Airway epithelial cell (primary cell): ENCODE measurements around a stretch of chr3.

DNA sequence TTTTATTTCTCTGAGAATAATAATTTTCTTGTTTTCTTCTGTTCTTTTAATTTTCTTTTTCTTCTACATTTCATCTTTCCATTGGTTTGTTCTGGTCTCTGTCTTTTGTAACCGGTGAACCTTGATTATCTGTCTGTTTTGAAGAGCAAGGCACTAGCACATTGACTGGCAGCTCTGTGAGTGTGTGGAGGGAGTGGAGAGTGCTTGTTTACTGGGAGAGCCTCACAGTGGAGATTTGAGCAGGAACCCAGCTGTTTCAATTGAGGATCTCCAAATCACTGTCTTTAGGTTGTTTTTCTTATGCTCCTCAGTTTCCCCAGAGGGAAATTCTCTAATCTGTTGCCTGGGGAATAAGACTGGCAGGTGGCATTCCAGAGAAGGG is 20.8 kb downstream of the PDIA5 start:
- RAMPAGE, long total RNA, result no peak

DNA sequence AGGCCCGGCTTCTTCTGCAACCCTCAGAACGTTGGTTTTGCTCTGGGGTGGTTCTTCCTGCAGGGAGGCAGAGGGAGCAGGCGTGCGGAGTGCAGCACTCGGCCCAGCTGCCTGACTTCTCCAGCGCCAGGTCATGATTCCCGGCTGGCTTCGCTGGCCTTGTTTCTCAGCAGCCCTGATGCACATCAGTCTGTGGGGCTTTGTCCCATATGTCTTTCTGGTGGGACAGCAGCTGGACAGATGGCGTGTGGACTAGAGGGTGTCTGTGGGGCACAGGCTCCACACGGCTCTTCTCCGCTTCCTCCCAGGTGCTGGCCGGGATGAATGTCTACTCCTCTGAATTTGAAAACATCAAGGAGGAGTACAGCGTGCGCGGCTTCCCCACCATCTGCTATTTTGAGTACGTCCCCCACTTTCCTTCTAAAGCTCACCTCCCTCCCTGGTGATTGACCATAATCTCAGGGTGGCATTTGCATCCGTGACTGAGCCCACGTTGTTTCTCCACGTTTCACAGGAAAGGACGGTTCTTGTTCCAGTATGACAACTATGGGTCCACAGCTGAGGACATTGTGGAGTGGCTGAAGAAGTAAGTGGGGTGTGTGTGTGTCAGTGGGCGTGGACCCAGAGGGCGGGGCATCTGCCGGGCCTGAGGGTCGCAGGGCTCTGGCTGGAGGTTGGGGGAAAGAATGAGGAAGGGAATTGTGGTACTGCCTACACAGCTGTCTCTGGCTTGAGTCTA is 57.1 kb downstream of the PDIA5 start:
- RAMPAGE, long total RNA, result no peak

DNA sequence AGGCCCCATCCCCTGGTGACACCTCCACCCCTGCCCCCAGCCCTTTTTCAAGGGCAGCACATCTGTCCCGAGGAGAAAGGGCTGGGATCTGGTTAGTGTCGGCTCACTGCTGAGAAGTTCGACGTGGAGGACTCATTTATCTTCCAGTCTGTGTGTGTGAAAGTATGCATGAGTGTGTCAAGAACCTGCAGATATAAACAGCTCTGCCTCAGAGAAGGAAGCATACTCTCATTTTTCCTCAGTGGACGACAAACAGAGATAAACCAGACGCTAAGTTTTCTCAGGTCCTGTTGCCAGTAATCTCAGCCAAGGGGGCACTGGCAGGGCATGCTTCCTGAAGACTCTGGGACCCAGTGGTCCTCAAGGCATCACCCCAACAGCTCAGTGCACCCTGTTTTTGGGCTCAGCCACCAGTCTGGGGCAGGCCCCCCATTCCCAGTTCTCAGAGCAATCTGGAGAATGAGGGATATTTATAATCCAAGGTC is 73.8 kb downstream of the ADCY5 start:
- RAMPAGE, long total RNA, result no peak

GRCh38 chr3:123383960-123384503 is 64.9 kb downstream of the ADCY5 start:
- RAMPAGE, long total RNA, result no peak

GRCh38 chr3:123446490-123447064 is 2.3 kb downstream of the ADCY5 start:
- RAMPAGE, long total RNA, result no peak

DNA sequence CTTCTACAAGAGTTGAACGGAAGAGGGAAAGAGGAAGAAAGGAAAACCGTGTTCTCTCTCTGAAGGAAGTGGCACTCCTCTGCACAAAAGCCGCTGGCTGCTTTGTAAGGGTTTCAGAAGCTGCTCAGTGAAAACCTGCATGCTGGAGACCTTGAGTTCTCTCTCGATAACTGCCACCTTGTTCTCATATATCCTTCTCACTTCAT is 61.7 kb downstream of the HACD2 start:
- RAMPAGE, long total RNA, result no peak

DNA sequence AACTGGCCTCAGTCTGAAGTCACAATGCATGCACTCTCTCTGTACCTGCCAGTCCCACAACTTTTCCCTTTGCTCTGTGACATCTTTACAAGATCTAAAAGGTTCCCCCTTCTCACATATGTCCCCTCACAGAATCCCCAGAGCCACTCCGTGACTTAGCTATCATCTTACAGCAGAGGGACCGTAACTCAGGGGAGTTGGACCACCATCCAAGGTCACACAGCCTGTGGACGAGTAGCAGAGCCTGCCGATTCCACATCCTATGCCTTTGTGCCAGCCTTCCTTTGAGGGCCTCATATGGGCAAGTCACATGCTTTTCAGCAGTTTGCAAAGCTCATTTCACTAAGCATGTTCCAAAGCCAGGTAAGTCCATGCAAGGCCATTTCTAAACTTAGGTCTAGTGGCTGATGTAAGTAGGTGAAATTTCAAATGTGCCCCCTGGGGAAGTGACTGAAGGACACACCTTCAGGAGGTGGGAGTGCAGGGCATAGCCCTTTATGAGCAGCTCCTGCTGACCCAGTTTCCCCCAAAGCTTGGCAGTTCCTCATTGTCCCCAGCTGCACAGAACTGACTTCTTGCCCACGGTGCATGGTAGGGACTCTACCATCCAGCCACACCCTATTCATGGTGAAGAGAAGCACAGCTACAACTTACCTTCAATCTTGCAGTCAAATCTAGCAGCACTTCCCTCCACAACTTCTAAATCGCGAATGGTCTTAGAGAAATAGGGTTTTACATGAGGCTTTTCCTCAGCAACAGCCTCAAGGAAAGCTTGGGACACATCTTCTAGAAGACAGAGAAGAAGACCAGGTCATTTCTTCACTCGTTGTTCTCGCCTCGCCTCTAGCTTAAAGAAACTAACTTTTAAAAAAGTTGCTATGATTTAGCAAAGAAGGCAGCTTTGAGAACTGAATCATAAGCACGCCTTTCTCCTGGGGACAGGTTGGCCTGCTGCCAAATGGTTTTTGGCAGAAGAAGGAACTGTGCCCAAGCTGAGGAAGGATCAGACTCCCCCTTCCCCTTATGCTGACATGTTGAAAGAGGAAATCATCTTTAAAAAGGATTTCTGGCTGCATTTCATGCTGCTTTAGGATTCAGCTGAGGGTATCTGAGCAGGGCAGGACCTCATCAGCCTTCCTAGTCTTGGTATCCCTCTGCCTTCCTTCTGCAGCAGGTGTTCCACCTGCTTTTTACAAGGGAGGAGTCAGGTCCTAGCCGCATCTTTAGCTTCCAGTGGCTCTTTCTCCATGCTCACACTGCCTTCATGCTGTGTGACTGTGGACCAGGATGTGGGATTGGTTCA is 33.6 kb upstream of the HACD2 start:
- RAMPAGE, long total RNA, result no peak

DNA sequence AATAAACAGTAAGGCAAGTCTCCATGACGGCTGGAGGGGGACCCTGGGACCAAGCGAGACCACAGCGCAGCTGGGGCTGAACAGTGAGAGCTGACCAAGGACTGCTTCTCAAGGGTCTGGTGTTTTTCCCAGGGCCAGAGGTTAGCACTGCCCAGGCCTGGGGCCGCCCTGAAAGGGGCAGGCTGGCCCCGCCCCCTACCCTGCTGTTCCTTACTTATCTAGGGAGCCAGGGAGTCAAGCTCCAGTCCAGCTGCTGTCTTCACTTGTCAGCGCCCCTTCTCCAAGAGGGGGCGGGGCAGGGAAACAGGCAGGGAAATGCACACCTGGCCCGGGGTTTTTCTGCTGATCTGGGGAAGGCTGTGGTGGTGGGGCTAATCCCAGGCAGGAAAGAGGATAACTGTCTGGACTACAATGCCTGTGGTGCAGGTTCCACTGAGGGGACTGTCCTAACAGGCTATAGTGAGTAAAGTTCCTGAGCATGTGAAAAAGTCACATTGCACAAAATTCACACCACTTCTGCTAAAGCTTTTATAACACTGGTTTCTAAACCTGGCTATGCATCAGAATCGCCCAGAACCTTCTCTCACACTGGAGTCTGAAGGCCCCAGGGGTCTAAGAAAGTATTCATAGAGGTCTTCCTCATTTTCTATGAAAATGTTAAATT is 51.7 kb upstream of the HACD2 start:
- RAMPAGE, long total RNA, result no peak

DNA sequence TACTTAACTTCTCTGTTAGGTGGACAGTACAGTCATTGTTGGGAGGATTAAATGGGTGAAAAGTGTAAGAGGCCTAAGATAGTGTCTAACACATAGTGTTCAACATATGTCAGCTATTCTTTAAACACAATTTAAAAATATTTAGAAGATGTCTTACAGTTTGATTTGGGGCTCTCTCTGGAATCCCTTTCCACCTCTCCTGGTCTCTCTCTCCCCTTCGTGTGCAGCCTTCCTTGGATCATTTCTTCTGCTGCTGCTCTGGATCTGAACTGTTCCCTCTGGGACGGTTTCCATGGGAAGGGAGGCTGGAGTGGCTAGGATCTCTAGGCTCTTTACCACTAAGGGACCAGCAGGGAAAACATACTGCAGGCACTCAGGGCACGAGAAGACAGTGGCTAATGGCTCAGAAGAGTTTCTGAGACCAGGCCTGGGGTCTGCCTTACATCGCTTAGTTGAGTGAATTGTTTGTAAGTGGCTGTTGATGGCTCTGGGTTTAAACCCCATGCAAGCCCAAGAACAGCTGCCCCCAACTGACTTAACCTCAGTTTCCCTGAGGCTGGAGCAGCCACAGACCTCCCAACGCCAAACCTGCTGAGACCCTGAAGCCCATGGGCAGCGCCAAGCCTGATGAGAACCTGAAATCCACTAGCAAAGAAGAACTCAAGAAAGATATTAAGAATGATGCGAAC is 112.9 kb upstream of the HACD2 start:
- RAMPAGE, long total RNA, result no peak

- RAMPAGE, long total RNA, result no peak
These were observed 117.4 kb downstream of the MYLK start for GRCh38 chr3:123766479-123767297.

GRCh38 chr3:123779028-123779334 is 105.2 kb downstream of the MYLK start:
- RAMPAGE, long total RNA, result no peak

- RAMPAGE, long total RNA, result no peak
These were observed 100.4 kb downstream of the MYLK start for GRCh38 chr3:123783792-123784152.

DNA sequence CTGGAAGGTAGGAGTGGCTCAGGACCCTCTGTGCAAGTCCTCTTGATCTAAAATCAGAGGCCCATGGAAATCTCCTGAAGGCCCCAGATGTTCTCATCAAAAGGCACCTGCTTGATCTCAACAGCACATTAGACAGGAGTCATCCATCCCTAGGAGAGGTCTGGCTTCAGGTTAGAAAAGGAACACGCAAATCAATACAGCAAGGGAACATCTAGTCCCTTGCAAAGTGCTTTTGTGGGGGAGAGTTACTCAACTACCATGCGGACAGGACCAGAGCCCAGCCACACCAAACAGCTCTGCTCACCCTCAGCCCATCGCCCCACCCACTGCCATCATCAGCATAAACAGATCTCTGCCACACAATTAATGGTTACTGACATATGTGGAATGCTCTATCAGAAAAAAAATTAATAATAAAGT is 85.6 kb downstream of the MYLK start:
- RAMPAGE, long total RNA, result no peak

- RAMPAGE, long total RNA, result no peak
These were observed 14.2 kb downstream of the CCDC14 start for GRCh38 chr3:123946693-123947456.

GRCh38 chr3:123949385-123950289 is 11.4 kb downstream of the CCDC14 start:
- RAMPAGE, long total RNA, result no peak

DNA sequence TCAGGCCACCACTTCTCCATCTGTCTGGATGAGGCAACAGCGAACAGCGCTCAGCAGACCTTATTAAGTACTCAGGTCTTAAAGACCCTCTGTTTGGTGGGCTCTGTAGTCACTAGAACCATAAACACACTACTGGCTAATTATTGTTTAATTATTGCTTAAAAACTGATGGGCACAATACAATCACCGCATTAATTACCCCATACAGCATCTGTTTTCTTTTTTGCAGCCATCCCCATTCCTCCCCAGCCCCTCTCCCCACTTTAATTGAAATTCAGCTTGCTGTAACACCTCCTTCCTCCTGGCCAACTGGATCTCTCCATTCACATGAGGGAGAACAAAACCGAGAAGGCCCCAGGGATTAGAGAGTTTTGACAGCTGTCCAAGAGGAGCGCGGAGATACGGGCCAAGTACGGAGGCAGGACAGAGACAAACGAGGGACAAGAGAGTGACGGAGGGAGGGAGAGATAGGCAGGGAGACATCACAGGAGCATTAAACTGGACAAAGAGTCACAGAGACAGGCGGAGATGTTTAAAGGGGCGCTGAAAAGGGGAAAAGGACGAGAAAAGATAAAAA is 1.1 kb upstream of the KALRN start:
- RAMPAGE, long total RNA, result no peak

DNA sequence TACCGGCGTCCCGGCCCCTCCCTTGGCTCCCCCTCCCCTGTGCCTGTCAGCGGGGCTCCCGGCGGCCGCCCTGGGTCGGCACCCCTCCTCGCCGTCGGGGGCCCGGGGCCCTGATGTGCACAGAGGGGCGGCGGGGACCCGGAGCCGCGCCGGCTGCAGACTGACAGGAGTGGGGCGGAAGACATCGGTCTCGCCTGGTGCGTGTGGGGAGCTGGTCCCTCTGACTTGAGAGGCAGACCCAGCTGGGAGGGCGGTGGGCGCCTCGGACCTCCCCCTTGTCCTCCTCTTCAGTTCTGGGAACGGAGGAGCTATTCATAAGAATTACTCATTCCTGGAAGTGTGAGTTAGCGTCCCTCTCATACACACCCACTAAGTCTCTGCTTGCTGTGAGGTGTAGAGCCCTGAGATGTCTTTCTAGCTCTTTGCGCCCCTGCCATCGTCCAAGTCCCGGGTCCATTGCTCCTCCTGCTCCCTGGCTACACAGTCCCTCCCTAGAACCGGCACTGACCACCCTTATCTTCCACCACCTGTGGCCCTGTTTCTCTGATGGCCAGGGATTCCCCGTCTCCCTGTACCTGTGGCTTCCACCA is 1.1 kb downstream of the KALRN start:
- RAMPAGE, long total RNA, result no peak

- RAMPAGE, long total RNA, result no peak
These were observed 45.7 kb downstream of the KALRN start for GRCh38 chr3:124078847-124079326.

GRCh38 chr3:124091034-124091798 is 58.0 kb downstream of the KALRN start:
- RAMPAGE, long total RNA, result no peak

GRCh38 chr3:124119334-124119715 is 86.2 kb downstream of the KALRN start:
- RAMPAGE, long total RNA, result no peak